ENCODE measurements around the genes TPM1 and LACTB.

DNA sequence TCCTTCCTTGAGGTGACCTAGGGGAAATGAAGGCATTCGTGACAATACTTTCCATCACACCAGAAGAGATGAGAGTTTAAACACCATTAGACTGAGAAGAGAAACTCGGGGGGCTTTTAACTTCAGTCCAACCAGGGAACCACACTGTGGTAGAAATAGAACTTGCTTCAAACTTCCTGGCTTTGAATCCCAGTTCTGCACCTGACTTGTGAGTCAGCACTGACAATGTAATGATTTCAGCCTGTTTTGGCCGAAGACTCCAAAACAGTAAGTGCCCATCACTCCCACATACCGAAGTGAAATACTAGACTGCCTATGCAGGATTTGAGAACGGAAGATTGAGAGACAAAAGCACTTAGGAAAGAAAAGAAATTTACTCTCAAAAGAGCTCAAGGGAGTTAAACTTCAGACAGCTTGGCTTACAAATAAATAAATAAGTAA, 27.0 kb downstream of the C2CD4B start:
- PRO-cap: no peak

DNA sequence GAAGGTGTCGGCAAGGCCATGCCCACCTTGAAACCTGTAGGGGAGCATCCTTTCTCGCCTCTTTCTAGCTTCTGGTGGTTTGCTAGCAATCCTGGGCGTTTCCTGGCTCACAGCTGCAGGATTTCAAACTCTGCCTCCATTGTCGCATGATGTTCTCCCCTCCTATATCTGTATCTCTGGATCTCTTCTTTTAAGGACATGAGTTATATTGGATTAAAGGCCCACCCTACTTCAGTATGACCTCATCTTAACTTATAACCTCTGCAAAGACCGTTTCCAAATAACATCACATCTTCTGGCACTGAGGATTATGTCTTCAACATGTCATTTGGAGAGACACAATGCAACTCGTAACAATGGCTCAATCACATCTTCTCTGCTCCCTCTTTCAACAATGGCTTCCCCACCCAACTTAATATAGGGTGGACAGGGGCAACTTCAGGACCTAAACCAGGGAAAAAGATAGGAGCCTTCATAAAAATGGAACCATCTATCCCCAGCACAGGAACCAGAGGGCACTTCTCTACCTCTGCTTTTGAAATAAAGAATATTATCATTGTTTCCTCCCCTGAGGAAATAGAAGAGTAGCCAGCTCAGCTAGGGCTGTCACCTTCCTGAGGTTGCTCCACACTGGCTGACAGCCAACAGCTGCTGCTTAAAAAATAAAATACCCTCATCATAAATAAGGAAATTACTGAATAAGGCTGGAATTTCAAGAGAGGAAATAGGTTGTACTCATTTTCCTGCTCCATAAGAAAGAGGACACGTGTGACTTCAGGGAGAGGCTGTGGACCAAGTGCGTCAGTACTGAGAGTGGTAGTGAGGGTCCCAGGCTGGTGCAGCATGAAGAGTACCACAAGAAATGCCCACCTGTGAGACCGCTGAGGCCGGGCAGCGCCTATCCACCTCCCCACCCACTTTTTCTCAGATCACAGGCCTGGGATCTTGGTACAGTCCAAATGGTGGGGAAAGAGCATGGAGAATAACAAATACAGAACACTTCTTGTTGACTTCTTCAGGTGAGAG, 7.9 kb upstream of the C2CD4B start:
- PRO-cap: no peak

- PRO-cap: no peak
Measured at GRCh38 chr15:62281669-62282154, 108.6 kb upstream of the TLN2 start.

GRCh38 chr15:62288681-62289135, 101.6 kb upstream of the TLN2 start:
- PRO-cap: no peak

- PRO-cap: no peak
Measured at GRCh38 chr15:62561032-62561634, 170.8 kb downstream of the TLN2 start.

- PRO-cap: no peak
Measured at GRCh38 chr15:62651840-62652202, 261.5 kb downstream of the TLN2 start.

GRCh38 chr15:62658486-62658938, 268.2 kb downstream of the TLN2 start:
- PRO-cap: no peak

DNA sequence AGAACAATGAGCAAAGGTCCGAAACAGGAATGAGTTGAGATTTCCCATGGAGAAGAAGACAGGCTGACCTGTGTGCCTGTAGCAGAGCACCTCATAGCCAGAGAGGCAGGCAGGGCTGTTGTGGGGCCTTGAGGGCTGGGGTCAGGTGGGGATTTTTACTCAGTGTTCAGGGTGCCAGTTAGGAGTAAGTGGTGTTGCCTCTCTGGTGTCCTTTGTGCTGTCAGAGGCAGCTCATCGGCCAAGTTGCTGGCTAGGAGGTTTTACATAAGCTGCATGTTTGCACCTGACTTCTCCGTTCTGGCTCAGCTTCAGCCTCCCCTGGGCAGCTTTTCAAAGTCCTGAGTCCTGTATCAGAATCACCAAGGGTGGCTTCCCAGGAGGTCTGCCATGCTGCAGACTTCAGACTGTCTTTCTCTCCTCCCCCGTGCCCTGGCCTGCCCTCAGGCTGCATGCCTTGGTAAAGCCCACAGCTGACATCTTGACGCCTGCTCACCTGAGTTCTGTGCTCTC, 242.6 kb upstream of the TPM1 start:
- PRO-cap: no peak

DNA sequence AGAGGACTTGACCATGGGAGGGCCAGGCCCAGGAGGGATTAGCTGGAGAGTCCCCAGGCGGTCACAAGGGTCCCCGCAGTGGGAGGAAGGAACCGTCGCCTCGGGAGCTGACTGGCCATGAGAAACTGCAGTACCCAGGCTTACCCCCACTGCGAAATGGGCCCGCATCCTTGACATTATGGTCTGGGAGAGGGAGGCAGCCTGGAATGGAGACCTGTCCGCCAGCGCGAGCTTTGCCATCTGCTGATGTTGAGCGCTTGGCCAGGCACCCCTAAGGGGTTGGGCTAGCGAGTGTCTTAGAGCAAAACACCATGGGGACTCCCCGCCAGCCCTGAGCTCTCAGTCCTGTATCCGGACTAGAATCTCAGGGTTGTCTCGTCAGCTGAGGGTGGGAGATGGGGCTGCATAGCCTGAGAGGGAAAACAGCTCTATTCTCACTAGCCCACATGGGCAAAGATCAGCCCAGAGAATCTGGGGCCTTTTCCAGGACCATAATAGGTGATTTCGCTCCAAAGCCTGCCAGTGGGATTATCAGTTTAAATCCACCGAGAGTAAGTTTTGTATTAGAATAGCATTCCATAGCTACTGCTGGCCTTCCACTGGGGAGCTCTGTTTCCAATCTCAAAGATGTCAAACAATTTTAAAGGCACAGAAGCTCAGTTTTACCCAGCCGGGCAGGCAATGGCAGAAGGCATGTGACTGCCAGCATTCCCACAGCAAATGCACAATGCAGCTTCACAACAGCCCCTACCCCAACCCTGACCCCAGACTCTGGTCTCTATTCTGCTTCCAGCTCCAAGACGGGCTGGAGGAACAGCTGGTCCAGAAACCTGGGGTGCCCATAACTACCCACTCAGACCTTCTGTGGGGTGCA, 167.5 kb upstream of the TPM1 start:
- PRO-cap: no peak

DNA sequence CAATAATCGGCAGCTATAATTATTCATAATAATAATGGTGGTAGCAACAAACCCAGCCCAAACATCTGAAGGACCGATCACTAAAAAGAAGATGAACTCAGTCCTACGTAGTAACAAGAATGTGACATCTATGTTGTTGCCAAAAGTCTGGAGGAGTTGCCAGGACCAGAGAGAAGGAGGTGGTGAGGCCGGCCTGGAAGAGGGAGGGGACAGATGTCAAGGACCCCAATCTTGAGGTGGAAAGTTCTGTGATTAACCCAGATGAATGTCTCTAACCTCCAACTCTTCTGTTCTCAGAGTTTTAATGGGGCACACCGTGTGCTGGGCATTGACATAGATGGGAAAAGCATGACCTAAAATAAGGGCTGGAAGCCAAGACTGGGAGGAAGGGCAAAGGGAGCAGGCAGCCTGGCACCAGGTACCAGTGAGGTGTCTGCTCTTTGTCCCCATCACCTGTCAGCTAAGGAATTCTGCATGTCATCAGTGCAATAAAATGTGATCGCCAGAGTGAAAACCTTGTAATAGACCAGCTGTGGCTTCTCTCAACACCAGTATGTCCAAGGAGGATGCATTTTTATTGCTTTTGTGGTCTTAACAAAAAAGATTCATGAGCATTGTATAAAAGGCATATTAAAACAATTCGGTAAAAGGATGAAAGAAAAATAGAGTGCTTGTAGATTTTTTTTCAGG, 143.5 kb upstream of the TPM1 start:
- PRO-cap: no peak

DNA sequence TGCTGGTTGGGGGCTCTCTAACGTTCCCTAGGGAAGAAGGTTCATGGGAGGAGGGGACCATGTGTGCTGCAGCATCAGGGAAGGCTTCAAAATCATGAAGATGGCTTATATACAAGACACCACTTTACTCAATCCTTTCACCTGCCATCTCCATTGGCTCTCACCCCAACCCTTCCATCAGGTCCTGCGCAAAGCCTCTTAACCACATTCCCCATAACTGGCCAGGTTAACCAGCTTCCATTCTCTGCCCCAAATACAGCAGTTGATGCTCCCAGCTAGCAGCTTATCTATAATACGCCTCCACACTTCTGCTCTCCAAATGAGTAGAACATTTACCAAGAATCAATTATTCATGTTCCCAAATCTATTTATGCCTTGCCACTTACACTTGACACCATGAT, 103.8 kb upstream of the TPM1 start:
- PRO-cap: no peak

DNA sequence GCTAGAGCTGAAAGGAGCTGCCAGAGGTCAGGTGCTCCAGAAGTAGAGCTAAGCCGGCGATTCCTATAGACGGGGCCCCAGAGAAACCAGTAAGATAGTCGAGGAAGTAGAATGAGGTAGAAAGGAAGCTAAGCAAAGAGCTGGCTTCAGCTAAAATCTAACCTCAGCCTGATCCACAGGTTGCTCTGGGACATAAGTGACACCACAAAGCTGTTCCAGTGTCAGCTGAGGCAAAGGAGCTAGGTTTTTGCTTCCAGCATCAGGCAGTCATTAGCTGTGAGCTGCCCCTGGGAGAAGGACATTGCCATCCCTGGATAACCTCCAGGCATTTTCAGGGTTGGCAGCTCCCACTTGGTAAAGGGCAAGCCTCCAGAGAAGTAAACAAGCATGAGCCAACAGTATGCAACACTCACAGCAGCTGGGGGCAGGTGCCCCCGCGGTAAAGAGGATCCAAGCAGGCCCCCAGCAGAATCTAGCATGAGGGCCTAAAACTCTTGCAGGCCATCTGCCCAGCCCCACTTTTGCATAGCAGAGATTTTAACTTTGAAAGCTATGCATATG, 84.1 kb upstream of the TPM1 start:
- PRO-cap: no peak

- PRO-cap: no peak
Measured at GRCh38 chr15:63042628-63043541, at the start of gene TPM1. Gene TPM1 (plus strand): TSS chr15:63042747.

GRCh38 chr15:63054889-63055583, 12.5 kb downstream of the TPM1 start:
- PRO-cap: no peak

- PRO-cap: bidirectional peak, plus-strand start at chr15:63121828, minus-strand start at chr15:63121755
Measured at GRCh38 chr15:63121399-63121939, at the start of gene LACTB. Gene LACTB (plus strand): TSS chr15:63121861.

DNA sequence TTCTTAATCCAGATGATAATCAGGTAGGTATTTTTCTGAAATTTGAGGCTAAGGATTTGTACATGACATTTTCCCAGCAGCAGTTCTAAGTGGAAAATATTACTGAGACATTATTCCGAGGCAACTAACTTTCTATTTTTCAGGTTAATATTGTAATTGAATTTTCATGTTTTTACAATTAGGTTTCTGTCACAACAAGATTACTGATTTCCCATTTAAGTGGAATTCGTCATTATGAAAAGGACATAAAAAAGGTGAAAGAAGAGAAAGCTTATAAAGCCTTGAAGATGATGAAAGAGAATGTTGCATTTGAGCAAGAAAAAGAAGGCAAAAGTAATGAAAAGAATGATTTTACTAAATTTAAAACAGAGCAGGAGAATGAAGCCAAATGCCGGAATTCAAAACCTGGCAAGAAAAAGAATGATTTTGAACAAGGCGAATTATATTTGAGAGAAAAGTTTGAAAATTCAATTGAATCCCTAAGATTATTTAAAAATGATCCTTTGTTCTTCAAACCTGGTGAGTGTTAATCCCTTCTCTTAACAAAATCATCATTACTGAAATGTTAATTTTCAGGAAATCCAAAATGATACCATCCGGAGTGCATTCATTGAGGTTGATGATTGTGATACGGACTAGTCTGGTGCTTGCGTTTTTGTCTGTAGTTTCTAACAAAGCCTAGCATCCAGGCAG, 5.7 kb downstream of the LACTB start:
- PRO-cap: no peak

DNA sequence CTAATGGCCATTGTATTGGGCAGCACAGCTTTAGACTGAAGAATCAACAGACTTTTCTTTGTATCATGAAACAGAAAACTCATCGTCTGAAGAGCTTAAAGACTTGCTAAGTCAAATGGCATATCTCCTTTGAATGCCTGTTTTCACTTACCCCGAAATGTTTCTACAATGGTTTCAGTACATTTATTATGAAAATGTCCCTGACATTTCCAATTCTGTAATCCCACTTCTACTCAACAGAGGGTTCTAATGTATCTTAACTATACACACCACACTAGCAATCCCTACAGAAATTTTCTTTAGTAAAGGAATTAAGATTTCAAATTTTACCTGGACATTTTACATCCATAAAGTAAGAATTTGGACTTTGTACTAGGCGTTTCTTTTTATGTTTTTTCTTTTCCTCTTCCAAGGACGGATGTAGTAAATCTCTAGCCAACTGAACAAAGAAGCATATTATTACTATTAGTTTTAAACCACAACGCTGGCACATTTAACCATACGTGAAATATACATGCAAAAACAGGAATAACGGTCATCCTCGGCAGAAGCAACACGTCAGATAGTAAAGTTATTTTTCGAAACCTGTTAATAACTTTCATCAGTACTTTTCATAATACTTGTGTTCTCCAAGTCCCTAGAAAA, 1.1 kb downstream of the RPS27L start:
- PRO-cap: no peak

DNA sequence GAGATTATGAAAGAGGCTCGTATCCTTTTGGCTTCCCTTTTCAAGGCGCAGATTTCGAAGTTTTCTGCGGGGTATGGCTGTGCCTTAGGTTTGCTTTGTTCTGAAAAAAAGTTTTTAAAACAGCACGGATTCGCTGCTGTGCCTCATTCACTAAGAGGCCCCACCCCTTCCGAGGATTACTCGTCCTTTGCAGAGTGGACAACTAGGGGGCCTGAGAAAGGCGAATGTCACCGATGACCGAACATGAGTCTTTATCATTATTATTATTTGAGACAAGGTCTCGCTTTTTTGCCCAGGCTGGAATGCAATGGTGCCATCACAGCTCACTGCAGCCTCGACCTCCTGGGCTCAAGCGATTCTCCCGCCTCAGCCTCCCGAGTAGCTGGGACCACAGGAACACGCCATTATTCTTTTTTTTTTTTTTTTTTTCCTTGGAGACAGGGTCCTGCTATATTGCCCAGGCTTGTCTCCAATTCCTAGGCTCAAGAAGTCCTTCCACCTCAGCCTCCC, 698 bp upstream of the RPS27L start:
- PRO-cap: bidirectional peak, plus-strand start at position 179 of the sequence, minus-strand start at position 110 of the sequence

DNA sequence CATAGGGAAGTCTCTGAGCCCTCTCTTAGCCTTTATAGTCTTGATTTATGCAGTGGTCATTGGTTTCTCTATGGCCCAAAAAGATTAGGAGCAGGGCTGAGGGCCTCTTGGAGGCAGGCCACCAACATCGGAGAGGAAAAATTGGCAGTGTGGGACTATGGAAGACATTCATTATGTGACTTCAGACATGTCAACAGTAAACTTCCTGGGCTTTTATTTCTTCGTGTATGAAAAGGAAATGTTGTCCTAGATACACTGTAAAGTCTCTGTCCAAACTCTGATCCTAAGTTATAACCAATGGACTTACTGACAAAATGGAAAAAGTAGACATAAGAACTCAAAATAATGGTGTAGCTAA, 13.5 kb downstream of the RAB8B start:
- PRO-cap: no peak

DNA sequence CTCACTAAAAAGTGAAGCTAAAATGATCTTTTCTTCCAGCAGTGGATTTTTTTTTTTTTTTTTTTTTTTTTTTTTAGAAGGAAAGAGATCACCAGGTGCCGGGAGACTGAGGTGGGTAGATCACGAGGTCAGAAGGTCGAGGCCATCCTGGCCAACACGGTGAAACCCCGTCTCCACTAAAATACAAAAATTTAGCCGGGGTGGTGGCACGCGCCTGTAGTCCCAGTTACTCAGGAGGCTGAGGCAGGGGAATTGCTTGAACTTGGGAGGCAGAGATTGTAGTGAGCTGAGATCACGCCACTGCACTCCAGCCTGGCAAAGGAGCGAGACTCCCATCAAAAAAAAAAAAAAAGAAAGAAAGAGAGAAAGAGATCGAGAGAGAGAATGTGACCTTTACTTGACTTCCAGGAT, 29.6 kb downstream of the RAB8B start:
- PRO-cap: no peak

Measured in neuron (in vitro differentiated cells).